Endothelial cell of umbilical vein (primary cell): ENCODE measurements around the genes STARD13 and RFC3.

GRCh38 chr13:33263322-33263964 is 22.1 kb downstream of the STARD13 start:
- PRO-cap, result no peak
CAGE:
- cytosol, long polyA minus RNA, result no peak
- cytosol, long polyA plus RNA, result no peak
- long polyA plus RNA, result no peak
- nucleus, long polyA minus RNA, result no peak
- nucleus, long polyA plus RNA, result no peak

DNA sequence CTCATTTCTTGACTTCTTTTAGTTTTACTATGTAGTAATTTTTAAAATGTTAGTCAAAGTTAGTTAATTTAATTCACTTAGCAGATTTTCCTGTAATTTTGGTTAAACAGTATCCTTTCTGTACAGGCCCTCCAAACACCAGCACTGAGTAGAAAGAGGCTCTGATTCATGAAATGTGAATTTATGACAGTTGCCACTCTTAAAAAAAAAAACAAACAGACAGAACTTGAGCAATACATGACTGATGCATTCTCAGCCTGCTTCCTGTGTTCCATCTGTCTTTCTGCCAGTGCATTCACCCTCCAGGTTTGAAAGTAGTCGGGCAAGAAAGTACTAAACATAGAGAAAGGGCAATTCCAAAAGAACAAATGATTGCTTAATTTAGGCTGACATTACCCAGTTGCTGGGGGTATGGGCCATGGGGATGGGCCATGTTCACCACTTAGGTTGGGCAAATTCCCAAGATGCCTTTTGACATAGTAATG is 5.7 kb downstream of the STARD13 start:
- PRO-cap, result bidirectional peak, plus-strand start at position 305 of the sequence, minus-strand start at position 146 of the sequence
CAGE:
- cytosol, long polyA minus RNA, result no peak
- cytosol, long polyA plus RNA, result no peak
- long polyA plus RNA, result no peak
- nucleus, long polyA minus RNA, result no peak
- nucleus, long polyA plus RNA, result no peak

DNA sequence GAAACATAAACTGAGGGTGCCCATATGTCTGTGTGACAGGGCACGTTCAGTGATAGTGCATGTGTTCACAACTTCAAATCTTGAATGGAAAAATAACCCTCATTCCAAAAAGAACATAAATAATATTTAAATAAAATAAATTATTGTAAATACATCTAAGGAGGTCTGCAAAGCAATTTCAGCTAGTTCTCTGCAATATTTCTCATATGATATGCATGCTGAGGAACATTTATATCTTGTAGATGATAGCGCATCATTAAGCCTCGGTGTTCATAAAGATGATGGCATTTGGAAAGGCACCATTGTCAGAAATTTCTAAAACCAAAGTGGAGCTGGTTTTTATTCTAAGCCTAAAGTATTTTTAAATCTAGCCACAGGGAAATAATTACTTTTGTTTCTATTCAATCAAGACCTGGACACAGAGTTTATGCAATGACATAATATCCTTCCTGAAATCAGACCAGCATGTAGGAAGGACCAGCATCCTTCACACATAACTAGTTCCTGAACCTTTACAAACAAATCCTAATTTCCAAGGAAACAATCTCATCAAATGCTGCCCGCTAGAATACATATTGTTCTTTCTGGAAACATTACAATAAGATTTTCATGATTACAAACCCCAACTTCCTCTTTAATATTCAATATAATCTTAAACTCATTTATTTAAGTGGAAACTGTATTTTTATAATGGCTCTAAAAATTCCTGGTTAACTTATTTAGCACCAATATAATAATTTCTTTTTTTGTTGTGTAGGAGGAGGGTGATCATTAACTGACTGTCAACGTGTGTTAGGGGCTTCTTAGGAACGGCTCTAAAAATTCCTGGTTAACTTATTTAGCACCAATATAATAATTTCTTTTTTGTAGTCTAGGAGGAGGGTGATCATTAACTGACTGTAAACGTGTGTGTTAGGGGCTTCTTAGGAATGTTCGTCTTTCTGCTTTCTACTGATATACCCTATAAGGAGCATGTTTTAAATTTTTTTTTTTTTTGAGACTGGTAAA is 1.5 kb downstream of the STARD13 start:
- PRO-cap, result unidirectional peak, plus-strand start at position 23 of the sequence; bidirectional peak, plus-strand start at position 458 of the sequence, minus-strand start at position 363 of the sequence
CAGE:
- cytosol, long polyA minus RNA, result no peak
- cytosol, long polyA plus RNA, result no peak
- long polyA plus RNA, result no peak
- nucleus, long polyA minus RNA, result start-site peak on the plus strand centred at position 560 of the sequence, 86 bp wide, 176 reads; start-site peak on the plus strand centred at position 674 of the sequence, 8 bp wide, 23 reads; start-site peak on the plus strand centred at position 887 of the sequence, 57 bp wide, 23 reads
- nucleus, long polyA plus RNA, result no peak

DNA sequence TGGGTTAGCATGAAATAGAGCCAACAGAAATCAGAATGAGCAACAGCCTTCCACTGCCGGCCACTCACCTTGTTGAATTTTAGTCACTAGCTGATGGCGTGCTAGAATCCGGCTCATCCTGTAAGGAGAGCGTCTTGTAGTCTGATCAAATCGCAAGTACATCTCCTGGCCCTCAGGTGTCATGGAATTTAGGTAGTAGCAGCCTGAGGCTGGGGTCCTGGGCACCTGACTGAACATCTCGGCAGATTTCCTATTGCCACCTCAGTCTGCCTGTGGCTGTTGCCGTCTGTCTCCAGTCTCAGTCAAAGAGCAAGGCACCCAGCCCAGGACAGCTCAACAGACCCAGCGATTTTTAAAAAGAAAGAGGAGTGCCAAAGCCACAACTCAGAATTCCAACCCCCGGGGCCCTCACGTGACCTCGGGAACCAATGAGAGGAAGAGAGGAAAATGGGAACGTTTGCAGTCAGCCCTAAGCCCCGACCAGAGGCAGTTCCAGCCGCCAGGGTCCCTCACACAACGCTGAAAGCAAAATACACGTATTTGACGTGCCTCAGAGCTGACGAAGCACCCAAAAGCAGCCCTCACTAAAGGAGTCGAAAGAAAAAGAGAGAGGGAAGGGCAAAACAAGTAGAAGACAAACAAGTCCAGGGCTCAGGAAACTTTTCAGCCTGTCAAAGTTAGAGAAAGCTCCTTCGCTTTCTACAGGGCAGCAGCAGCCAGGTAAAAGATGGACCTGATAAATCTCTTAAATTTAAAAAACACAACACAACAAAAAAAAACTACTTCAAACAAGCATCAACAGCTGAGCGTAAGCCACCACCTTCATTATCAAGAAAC is at the start of gene STARD13:
Gene STARD13 (minus strand): TSS at position 354 of the 837 bp plus-strand sequence.
- PRO-cap, result bidirectional peak, plus-strand start at position 489 of the sequence, minus-strand start at position 311 of the sequence
CAGE:
- cytosol, long polyA minus RNA, result start-site peak on the minus strand centred at position 314 of the sequence, 29 bp wide, 28 reads
- cytosol, long polyA plus RNA, result start-site peak on the minus strand centred at position 339 of the sequence, 56 bp wide, 96 and 50 reads in 2 replicates
- long polyA plus RNA, result start-site peak on the minus strand centred at position 330 of the sequence, 61 bp wide, 84 and 22 reads in 2 replicates
- nucleus, long polyA minus RNA, result start-site peak on the minus strand centred at position 255 of the sequence, 171 bp wide, 2,420 reads; start-site peak on the plus strand centred at position 486 of the sequence, 8 bp wide, 24 reads; start-site peak on the plus strand centred at position 562 of the sequence, 19 bp wide, 14 reads
- nucleus, long polyA plus RNA, result no peak

GRCh38 chr13:33286239-33286439 is 584 bp upstream of the STARD13 start:
- PRO-cap, result no peak
CAGE:
- cytosol, long polyA minus RNA, result no peak
- cytosol, long polyA plus RNA, result no peak
- long polyA plus RNA, result no peak
- nucleus, long polyA minus RNA, result no peak
- nucleus, long polyA plus RNA, result no peak

DNA sequence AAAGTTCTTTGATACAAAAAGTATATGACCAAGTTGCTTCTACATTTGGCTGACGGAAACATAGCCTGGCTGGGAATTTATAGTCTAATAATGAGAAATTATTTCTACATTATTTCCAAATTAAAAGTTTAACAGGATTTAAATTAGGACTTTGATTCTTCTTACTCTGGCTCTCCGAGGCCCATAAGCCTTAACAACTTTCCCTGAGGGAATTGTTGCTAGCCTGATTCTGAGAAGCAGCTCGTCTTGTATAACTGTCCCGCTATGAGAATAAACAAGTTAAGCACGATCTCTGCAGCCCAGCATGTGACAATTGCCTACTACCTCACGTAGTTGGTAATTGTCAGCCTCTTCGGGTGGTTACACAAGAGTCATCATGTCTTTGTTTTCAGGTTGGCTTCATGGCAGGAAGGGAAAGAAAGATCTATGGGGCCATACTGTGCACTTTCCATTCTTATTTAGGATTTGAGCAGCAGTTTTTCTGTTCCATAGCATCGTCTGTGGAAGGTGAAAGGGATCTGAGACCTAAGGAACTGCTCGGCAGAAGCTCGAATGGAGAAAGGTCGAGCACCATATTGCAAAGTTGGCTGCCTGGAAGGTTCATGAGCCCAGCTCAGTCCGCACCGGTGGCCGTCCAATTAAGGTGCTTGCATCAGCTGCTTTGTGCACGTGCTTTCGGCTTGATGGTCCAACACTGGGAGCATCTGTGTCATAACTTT is 1.7 kb upstream of the STARD13 start:
- PRO-cap, result no peak
CAGE:
- cytosol, long polyA minus RNA, result no peak
- cytosol, long polyA plus RNA, result no peak
- long polyA plus RNA, result no peak
- nucleus, long polyA minus RNA, result no peak
- nucleus, long polyA plus RNA, result no peak

DNA sequence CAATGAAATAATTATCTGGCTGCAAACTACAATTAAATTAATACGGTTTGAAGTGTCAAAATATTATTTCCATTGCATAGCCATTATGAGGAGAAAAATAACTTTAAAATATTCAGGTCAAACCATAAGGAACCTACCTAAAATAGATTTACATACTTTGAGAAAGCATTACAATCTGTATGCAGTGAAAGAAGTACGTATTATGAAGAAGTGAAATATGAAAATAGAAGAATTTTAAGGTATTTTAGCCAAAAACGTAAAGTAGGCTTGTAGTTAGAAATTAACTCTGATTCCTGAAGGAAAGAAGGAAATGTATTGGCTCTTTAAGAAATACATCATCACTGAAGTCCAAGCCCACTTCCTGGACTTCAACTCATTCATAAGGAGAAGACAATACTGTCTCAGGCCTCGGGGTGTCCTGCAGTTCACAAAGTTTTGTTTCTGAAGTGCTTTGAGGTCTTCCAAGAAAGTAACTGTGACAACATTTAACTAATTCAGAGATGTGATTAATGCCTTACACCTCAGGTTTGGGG is 65.6 kb upstream of the STARD13 start:
- PRO-cap, result no peak
CAGE:
- cytosol, long polyA minus RNA, result no peak
- cytosol, long polyA plus RNA, result no peak
- long polyA plus RNA, result no peak
- nucleus, long polyA minus RNA, result no peak
- nucleus, long polyA plus RNA, result no peak

DNA sequence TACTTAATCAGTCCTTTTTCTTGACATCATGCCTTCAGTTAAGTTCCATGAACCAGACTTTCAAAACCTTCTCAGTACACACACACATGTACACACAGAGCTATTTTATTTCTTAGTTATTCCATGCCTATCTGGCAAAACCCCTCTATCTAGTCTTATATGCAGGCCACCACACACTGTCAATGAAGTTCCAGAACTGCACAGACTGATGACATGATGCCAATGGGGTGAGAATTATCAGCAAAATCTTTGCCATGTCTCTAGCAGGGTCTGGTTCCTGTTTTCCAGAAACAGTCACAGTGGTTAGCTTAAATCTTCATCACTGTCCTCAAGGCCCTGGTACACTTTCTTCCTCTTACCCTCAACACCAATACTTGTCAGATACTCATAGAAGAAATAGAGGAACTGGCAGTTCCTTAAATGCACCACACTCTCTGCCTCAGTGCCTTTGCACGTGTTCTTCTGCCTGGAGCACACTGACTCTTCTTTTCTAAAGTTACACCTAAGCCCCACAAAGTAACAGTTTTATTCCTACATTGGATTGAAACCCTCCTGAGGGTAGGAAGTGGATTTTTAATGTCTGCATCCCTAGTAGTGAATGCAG is 77.7 kb upstream of the STARD13 start:
- PRO-cap, result no peak
CAGE:
- cytosol, long polyA minus RNA, result no peak
- cytosol, long polyA plus RNA, result no peak
- long polyA plus RNA, result no peak
- nucleus, long polyA minus RNA, result no peak
- nucleus, long polyA plus RNA, result no peak

GRCh38 chr13:33543119-33543486 is 257.5 kb upstream of the STARD13 start:
- PRO-cap, result no peak
CAGE:
- cytosol, long polyA minus RNA, result no peak
- cytosol, long polyA plus RNA, result no peak
- long polyA plus RNA, result no peak
- nucleus, long polyA minus RNA, result no peak
- nucleus, long polyA plus RNA, result no peak

DNA sequence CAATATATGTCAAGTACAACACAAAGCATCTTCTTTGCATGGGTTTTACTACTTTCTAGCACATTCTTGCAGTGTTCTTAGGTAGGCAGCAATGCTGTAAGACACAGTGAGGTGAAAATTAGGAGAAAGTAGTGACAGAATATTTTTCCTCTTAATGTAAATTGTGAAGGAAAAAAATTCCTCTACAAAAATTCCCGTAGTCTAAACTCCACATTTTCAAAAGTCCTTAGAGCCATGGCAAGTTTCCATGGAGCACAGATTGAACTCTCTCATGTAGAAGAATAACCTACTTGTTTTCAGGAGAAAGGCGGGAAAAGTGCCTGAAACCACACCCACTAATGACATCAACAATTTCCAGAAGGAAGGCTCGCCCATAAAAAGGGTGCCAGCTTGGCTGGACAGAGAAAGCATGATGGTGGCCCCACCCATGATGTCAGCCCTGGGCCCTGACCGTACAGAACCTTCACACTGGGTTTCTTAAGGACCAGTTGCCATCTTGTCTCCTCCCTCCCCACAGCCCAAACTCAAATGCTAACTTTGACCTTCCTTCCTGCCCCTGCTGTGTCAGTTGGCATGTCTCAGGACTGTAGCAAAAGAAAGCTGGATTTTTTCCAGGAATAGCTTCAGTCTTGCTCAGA is 89.8 kb upstream of the RFC3 start:
- PRO-cap, result no peak
CAGE:
- cytosol, long polyA minus RNA, result no peak
- cytosol, long polyA plus RNA, result no peak
- long polyA plus RNA, result no peak
- nucleus, long polyA minus RNA, result no peak
- nucleus, long polyA plus RNA, result no peak

GRCh38 chr13:33817863-33818436 is at the start of gene RFC3:
RFC3 (plus strand) TSS chr13:33818149.
- PRO-cap, result bidirectional peak, plus-strand start at chr13:33818153, minus-strand start at chr13:33818047
CAGE:
- cytosol, long polyA minus RNA, result start-site peak on the plus strand at chr13:33818106-33818165, 122 reads
- cytosol, long polyA plus RNA, result start-site peak on the plus strand at chr13:33818119-33818197, 259 and 242 reads in 2 replicates
- long polyA plus RNA, result no peak
- nucleus, long polyA minus RNA, result start-site peak on the plus strand at chr13:33818108-33818259, 680 reads
- nucleus, long polyA plus RNA, result start-site peak on the plus strand at chr13:33818094-33818183, 294 and 371 reads in 2 replicates

- PRO-cap, result bidirectional peak, plus-strand start at chr13:34157308, minus-strand start at chr13:34157085
CAGE:
- cytosol, long polyA minus RNA, result no peak
- cytosol, long polyA plus RNA, result no peak
- long polyA plus RNA, result no peak
- nucleus, long polyA minus RNA, result start-site peak on the minus strand at chr13:34157076-34157088, 43 reads
- nucleus, long polyA plus RNA, result no peak
These were observed 339.0 kb downstream of the RFC3 start for GRCh38 chr13:34156684-34157617.

DNA sequence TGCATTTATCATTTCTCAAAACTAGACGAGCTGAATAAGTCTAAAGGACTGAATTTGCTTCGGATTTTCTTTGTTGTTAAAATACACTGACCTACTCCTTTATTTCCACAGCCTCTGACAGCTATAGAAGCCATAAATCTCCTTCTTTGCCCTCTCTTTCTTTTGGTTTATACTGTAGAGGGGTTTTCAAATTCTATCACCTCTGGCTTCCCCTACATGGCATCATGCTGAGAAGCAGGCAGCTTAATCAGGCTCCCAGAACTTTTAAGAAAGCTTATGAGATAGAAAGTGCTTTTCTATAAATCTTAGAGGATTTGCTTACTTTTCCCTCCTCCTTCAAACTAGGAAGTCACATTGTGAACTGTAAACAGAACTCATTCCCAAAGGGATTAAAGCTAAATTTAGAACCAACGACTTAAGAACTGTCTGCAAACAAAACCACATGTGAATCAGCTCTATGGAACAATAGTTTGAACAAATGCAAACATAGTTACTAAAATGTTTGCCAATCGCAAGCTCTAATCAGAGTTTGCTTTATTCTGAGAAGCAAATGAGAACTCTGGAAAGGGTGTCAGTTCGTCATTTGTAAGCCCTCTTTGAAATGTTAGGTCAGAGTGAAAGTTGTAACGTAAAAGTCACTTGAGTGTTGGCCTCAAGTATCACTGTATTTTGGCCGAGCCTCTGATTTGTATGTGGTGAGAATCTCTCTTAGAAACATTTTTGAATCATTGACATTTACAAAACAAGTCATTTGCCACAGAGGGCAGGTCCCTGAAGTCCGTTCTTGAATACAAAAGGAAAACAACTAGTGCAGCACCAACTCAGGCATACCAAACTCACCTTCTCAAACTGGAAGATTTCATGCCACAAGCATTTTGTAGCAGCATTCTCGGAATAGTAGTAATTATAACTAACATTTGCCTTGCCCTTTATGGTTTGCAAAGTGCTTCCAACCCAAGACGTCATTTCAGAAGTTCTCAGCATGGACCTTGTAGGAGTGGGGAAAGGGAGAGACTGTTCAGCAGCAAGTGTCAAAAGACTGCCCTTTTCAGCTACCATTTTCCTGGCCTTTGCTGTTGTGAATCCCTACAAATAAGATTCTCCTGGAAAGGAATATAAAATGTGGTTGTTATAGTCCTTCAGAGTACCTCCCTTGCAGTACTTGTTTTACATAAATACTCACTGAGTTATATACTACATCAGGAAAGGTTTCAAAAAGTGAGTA is 344.3 kb downstream of the RFC3 start:
- PRO-cap, result no peak
CAGE:
- cytosol, long polyA minus RNA, result no peak
- cytosol, long polyA plus RNA, result no peak
- long polyA plus RNA, result no peak
- nucleus, long polyA minus RNA, result no peak
- nucleus, long polyA plus RNA, result no peak

DNA sequence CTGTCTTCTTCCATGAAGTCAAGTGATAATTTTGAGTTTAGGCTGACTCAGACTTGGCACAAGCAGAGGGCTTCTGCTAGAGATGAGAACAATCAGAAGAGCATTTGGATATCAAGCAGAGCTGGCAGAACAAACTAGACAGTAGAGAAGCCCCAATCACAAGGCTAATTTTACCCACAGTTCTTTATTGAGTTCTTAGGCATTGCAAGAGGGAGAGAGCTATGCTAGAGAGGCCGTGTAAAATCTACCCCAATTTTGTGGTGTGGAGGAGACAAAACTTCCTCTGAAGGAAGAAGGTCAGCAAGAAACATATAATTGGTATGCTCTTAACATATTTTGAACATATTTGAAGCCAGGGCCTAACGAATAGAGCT is 383.7 kb downstream of the RFC3 start:
- PRO-cap, result no peak
CAGE:
- cytosol, long polyA minus RNA, result no peak
- cytosol, long polyA plus RNA, result no peak
- long polyA plus RNA, result no peak
- nucleus, long polyA minus RNA, result no peak
- nucleus, long polyA plus RNA, result no peak

GRCh38 chr13:36298427-36299252 is 1.0 kb upstream of the CCDC169 start:
- PRO-cap, result no peak
CAGE:
- cytosol, long polyA minus RNA, result no peak
- cytosol, long polyA plus RNA, result no peak
- long polyA plus RNA, result no peak
- nucleus, long polyA minus RNA, result no peak
- nucleus, long polyA plus RNA, result no peak

DNA sequence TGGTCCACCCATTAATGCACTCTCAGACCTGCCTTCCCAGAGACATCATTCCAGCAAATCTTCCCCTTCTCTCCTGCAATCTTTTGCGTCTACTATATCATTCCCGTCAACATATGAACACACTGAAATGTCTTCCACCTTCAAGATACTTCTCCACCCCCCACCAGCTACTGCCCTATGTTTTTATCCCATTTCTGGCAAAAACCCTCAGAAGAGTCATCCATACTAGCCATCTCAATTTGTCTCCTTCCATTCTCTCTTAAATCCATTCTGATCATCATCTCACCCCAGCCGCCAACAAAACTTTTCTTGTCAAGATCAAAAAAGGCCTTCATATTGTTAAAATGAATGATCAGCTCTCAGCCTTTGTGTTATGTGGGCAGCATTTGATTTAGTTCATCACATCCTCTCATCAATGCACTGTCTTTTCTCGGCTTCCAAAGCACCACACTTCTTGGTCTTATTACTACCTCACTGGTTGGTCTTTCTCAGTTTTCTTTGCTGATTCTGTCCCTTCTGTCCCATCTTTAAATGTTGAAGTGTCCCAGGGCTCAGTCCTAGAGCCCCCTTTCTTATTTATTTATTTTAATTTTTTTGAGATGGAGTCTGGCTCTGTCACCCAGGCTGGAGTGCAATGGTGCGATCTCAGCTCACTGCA is 30.9 kb downstream of the RFXAP start:
- PRO-cap, result no peak
CAGE:
- cytosol, long polyA minus RNA, result no peak
- cytosol, long polyA plus RNA, result no peak
- long polyA plus RNA, result no peak
- nucleus, long polyA minus RNA, result no peak
- nucleus, long polyA plus RNA, result no peak

GRCh38 chr13:37680182-37680491 is 81.6 kb upstream of the POSTN start:
- PRO-cap, result no peak
CAGE:
- cytosol, long polyA minus RNA, result no peak
- cytosol, long polyA plus RNA, result no peak
- long polyA plus RNA, result no peak
- nucleus, long polyA minus RNA, result no peak
- nucleus, long polyA plus RNA, result no peak

DNA sequence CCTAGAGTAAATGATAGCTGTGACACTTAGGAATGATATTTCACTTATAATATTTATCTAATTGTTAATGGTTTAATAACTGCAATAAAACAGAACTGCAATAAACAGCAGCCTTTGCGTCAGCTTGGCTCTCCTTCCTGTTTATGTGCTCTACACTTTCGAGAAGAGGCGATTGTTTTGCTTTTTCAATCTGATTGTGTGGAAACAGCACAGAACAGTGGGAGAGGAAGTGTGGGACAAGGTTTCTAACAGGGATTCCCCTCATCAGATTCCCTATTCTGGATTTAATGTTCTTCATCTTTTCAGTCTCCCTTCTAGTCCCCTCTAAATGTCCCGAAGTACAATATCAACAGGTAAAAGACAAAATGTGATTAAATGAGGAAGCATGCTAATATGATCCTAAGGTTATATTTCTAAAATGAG is 17.4 kb upstream of the TRPC4 start:
- PRO-cap, result no peak
CAGE:
- cytosol, long polyA minus RNA, result no peak
- cytosol, long polyA plus RNA, result no peak
- long polyA plus RNA, result no peak
- nucleus, long polyA minus RNA, result no peak
- nucleus, long polyA plus RNA, result no peak

DNA sequence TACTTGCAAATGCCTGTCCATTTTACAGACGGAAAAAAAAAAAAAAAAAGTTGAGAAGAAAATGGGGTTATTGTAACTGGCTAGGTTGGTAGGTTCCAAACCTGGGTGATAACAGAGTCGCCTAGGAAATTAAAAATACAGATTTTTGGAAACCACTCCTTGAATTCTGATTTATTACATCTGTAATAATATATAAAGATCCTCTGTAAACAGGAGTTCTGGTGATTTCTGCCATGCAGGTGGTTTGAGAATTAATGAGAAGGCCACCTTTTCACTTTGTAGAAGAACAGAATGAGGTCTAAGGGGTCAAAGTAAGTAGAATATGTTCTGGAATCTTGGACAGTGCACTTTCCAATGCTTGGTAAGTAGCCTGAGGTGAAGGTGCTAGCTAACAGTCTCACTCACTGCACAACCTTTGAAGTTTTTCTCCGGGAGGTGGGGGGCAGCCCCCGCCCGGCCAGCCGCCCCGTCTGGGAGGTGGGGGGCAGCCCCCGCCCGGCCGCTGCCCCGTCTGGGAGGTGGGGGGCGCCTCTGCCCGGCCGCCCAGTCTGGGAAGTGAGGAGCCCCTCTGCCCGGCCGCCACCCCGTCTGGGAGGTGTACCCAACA is 13.9 kb downstream of the UFM1 start:
- PRO-cap, result no peak
CAGE:
- cytosol, long polyA minus RNA, result no peak
- cytosol, long polyA plus RNA, result no peak
- long polyA plus RNA, result no peak
- nucleus, long polyA minus RNA, result no peak
- nucleus, long polyA plus RNA, result no peak

GRCh38 chr13:38636667-38637385 is 50.1 kb upstream of the FREM2 start:
- PRO-cap, result no peak
CAGE:
- cytosol, long polyA minus RNA, result no peak
- cytosol, long polyA plus RNA, result no peak
- long polyA plus RNA, result no peak
- nucleus, long polyA minus RNA, result no peak
- nucleus, long polyA plus RNA, result no peak